ENCODE measurements around a stretch of chr11.

DNA sequence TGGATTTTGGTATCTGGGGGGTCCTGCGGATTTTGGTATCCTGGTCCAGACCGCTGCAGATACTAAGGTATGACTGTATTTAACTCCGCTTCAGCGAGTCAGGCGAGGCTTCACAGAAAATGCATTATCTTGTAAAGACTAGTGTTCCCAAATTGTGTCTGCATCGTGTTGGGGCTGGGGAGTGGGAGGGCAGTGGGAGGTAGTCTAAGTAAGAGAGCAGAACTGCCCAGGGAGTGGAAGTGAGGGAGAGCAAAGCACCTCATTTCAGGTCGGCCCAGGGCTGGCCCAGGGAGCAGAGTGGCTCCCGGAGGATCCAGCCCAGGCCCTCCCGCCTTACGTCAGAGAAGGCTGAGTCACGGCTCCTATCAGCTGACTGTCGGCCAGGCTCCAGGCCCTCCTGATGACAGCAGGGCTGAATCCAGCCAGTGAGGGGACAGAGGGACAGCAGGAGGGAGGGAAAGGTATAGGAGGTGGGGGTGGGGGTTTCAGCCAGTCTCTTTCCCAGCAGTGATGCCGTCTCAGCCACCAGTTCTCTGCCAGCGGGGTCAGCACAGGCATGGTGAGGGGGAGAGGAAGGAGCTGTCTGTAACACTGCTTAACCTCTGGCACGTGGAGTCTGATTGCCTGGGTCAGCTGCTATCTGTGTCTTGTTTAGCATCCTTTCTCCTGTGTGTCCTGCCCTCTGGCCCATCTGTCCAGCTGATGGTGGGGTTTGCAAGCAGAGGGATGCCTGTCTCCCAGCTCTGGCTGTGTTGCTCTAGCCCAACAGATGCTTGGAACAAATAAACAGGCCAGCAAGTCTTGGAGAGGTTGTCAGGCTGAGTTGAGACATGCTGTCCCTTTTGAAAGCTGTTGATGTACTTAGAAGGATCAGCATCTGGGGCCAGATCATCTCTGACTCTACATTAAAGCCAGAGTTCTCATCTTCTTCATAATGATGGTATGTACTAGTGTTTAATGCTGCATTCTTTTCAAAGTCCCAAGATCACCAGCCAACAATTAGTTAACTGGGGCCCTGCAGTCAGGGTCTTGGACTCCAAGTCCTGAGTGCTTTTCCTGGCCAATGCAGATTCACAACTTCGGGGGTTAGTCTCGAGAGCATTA is 74.0 kb downstream of the ADAMTS15 start:
- RRBS = no CpG with 5 or more reads among the region's 17 CpGs

- RRBS = no CpG with 5 or more reads among the region's 6 CpGs
These were observed 80.4 kb downstream of the ADAMTS15 start for GRCh38 chr11:130528811-130529251.

- RRBS = no CpG with 5 or more reads among the region's 2 CpGs
These were observed 131.1 kb downstream of the SNX19 start for GRCh38 chr11:130785202-130785649.

GRCh38 chr11:130866222-130867058 is 49.8 kb downstream of the SNX19 start:
- RRBS = no CpG with 5 or more reads among the region's 10 CpGs

DNA sequence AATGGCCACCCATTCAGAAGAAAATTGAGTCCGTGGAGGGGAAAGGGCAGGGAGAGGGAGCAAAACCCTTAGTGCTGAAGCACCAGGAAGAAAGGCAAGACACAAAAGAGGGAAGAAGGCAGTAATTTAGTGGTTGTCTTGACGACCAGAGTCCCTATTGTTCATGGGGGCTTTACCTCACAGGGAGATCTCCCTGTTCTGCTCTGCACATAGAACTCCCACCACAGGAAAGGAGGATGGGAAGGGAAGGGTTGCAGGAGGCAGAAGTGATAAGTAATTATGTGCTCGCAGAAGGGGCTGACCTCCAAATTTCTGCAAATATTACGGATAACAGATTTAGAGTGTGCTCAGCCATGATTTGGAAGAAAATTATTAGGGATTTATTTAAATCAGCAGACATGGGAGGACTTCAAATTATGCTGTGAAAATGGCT is 23.3 kb downstream of the SNX19 start:
- RRBS = no CpG with 5 or more reads among the region's 4 CpGs

DNA sequence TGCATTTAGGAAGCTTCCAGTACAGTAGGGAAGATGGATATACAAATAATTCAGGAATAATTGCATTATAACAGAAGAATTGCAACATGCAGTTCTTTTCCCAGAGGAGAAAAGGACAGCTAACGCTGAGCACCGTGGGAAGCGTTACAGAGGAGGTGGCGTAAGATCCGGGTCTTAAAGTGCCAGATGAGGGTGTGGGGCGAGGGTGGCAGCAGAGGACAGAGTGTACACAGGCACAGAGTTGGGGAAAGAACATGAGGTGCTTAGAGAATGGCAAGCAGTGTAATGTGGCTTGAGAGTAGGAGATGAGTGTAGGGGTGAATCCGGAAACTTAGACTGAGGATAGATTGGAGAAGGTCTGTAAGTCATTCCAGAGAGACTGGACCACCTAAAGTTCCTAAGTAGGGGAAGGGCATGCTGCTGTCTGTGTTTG is 131.4 kb upstream of the SNX19 start:
- RRBS = no CpG with 5 or more reads among the region's 7 CpGs

GRCh38 chr11:131642900-131643322 is 272.5 kb downstream of the NTM start:
- RRBS = no CpG with 5 or more reads among the region's 7 CpGs

DNA sequence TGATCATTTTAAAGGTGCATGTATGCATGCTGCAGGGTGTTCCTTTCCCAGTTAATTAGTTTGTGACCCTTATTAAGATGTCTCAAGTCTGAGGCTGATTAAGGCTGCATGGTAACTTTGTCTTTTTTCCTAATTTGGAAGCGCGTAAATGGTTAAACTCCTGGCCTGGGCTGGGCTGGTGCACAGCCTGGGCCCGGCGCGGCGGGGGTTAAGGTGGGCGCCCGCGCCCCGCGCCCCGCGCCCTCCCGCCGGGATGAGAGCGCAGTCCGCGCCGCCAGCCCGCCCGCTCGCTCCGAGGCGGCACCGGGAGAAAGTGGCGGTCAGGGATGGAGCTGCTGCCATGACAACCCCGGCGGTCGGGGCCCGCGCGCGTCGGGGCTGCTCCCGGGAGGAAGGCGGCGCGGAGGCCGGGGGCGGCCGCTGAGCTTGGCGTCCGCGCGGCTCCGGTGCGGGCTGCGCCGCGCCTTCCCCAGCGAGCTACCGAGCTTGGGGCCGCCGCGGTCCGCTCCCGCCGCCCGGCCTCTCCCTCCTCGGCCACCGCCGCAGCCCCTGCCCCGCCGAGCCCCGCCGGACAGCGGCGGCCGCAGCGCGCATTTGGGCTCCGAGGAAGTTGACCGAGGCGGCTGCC is 539.9 kb downstream of the NTM start:
- RRBS = 1% methylated on average over 61 of the region's 74 CpGs

- RRBS = no CpG with 5 or more reads among the region's 6 CpGs
These were observed 686.2 kb downstream of the NTM start for GRCh38 chr11:132056583-132057087.

DNA sequence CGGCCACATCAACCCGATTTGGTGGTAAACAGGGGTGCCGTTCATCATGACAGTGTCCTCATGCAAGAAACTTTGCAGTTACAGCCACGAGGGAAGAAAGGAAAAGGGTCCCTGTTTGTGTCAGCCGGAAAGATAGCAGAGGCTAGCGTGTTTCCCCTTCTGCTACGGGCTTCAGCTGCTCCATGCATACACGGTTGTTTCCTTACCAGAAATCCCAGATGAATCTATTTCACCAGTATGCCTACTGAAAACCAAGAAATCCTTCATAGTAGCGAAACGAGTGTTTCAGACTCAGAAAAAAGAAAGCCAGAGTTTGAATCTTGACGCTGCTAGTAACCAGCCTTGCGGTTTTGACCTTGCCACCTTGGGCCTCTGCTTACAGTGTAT is 369.7 kb downstream of the OPCML start:
- RRBS = no CpG with 5 or more reads among the region's 12 CpGs

- RRBS = no CpG with 5 or more reads among the region's 6 CpGs
These were observed 102.8 kb downstream of the SPATA19 start for GRCh38 chr11:133742511-133742932.

DNA sequence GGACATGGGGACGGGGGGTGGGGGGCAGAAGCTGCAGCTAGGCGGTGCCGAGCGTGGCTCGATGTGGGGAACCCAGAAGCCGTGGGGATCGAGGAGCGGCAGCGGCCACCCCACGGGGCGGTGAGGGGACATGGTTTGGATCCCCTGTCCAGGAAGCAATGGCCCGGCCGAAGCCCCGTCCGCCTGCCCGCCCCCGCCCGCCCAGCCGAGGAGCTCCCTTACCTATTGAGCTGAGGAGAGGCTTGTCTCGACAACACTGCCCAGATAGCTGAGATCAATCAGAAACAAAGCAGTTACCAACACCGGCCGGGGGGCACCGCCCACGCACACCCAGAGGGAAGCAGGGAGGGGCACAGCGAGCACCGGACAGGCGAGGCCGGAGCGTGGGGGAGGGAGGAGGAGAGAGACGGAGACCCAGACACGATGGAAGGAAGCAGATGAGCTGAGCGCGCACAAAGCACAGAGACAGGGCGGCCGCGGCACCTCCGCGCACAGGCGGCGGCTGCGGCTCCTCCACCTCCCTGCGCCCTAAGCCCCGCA is 38.7 kb downstream of the IGSF9B start:
- RRBS = 6% methylated on average over 5 of the region's 43 CpGs

GRCh38 chr11:133970732-133971017 is 13.9 kb upstream of the IGSF9B start:
- RRBS = 41% methylated on average over 2 of the region's 5 CpGs

DNA sequence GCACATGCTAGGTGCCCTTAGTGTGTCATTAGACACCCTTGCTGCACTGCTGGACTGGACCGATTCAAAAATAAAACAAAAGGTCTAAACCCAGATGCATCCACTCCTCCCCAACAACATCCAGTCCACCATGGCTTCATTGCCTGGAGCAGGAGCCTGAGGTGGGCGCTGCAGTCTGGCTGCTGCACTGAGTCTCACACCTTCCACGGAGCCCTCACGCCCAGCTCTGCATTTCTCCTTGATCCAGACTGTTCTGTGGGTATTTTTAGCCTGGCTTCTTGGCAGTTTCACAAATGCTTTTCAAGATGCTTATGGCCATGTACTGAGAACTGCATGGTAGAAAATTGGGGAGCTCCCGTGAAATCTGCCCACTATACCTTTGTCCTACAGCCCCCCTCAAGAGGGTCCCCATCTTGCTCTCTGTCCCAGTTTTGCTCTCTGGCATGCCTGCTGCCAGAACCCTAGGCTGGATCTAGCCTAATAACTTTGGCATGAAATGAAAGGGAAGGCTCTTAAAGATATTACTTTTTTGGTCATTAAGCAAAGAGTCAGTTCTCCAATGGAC is 53.3 kb upstream of the JAM3 start:
- RRBS = no CpG with 5 or more reads among the region's 5 CpGs

GRCh38 chr11:134038734-134039183 is 30.1 kb upstream of the JAM3 start:
- RRBS = 9% methylated on average over 2 of the region's 8 CpGs

DNA sequence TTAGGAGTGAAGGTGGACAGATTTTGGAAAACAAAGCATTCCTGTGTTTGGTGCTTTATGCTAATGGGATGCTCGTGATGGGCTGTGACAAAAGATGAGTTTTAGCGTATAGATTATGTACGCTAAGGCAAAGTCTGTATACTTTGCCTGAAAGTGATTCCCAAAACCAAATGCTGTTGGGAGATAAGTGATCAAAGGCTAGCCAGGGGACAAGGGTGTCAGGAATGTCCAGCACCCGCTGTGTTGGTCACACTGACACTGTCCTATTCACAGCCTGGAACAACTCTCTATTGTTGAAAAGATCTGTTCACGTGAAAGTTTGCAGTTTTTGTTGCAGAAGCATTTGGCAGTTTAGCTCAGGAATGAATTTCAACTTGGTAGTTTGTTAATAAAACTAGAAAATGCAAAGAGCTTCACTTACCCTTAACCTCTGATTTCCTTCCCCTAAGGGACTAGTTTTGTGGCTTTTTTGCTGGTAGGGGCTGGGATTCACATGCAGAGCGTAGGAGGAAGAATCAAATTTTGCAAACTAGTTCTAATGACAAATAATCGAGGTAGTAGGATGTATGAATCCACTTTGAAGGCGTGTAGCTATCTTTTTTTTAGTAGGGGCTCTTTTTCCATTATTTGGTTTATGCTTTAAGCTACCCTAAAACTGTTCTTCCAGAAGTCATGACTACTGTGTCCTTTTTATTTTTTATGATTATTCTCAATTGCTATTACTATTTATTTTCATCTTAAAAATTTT is 1.7 kb downstream of the JAM3 start:
- RRBS = no CpG with 5 or more reads among the region's 8 CpGs

GRCh38 chr11:134119997-134120810 is 51.3 kb downstream of the JAM3 start:
- RRBS = no CpG with 5 or more reads among the region's 13 CpGs

- RRBS = no CpG with 5 or more reads among the region's 9 CpGs
These were observed 52.2 kb downstream of the JAM3 start for GRCh38 chr11:134120811-134121705.

- RRBS = no CpG with 5 or more reads among the region's 7 CpGs
These were observed 4.3 kb downstream of the VPS26B start for GRCh38 chr11:134228692-134229168.

DNA sequence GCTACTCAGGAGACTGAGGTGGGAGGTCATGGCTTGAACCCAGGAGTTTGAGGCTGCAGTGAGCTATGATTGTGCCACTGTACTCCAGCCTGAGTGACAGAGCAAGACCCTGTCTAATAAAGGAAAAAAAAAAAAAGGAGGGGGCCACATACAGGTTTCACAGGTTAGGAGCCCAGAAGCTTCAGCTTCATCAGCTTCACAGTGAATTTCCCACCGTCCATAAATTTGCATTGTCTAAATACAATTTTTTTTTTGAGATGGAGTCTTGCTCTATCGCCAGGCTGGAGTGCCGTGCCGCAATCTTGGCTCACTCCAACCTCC is 7.0 kb upstream of the GLB1L3 start:
- RRBS = no CpG with 5 or more reads among the region's 4 CpGs